Karpas-422 (cell line): ENCODE measurements around a stretch of chr2.

GRCh38 chr2:47003958-47004709 is 63.1 kb downstream of the TTC7A start:
- PRO-cap, result no peak
- RAMPAGE, long total RNA, result no peak

DNA sequence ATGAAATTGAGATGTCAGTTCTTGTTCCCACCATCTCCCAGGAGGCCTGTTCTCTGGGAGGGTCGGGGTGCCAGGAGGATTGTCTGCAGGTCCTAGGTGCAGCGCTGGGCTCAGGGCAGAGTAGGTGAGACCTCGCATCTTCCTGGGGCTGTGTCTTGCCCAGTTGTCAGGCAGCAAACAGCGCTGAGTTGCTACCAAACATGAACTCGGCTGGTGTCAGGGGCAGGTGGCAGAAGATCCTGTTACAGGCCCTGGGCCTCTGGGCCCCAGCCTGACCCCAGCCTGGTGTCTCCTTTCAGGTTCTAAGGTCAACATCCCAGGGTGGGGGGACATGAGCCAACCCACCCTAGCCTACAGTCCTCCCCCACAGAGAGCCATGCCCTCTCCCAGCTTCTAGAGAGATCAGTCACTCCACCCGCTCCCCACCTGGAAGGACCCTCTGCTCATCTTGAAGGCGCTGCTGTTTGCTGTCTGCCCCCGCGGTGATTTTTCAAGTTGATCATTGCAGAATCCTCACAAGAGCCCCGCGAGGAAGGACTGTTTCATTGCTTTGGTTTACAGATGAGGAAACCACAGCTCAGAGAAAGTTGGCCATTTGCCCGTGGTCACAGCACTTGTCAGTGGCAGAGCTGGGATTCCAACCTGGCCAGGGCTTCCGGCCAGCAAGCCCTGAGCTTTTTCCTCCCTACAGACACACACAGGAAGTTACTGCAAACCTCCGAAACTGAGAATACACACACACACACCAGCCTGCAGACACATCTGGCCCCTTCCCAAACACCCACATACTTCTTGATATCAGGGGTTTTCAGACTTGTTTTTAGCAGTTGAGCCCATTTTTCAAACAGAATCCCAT is 83.9 kb downstream of the STPG4 start:
- PRO-cap, result no peak
- RAMPAGE, long total RNA, result no peak

DNA sequence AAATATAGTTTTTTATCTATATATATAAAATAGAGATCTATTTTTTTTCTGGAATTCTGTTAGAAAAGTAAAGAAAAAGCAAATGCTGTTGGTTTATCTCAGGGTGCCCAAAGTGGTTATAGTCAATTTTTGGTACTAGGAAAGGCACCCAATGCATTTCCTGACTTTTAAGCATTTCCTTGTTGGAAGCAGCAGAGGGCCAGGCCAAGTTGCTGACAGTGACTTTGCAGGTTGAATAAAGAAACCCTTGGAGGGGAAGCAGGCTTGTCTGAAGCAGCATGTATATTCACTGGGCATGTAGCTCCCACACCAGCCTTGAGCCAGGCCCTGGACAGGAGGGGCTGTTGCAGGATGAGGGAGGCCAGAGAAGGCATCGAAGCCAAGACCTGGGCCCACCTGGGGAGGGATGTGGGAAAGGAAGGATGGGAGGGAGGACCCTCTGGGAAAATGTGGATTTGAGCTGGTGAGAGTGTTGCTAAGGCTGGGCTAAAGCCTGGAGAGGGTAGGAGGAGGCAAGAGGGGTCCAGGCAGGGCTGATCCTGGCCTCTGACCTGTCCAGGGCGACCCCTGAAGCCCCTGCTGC is 79.7 kb downstream of the STPG4 start:
- PRO-cap, result no peak
- RAMPAGE, long total RNA, result no peak

DNA sequence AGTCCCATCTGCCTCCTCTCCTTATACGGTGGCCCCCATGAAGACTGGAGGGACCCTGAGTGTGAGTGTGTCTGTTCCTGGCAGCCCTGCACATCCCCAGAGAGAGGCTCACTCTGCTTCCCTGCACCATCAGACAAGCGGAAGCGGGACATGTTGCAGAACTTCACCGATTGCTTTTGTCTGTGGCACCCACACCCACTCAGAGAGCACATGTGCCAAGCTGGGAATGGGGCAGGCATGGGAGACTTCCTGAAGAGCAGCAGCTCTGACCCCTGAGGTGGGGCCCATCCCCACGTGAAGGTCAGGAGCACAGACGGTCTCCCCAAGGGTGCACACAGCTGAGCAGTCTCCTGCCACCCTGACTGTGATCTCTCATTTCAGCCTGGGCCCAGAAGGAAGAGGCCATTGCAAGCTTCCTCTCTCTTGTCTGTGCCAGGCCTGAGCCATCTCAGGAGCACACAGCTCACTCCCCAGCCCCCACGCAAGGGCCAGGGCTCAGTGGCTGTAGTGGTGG is 75.4 kb downstream of the STPG4 start:
- PRO-cap, result no peak
- RAMPAGE, long total RNA, result no peak

DNA sequence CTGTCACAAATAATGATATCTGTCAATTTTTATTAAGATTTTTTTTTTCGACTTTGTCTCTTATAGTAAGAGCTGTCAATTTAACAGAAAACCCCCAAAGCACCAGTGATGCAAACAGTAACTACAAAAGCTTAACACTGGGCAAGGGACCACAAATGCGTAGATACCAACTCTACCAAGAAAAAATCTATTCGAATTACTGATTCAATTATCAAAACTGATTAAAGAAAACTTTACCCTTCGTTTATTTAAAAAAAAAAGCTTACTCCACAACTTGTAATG is 1.9 kb downstream of the CALM2 start:
- PRO-cap, result no peak
- RAMPAGE, long total RNA, result no peak

DNA sequence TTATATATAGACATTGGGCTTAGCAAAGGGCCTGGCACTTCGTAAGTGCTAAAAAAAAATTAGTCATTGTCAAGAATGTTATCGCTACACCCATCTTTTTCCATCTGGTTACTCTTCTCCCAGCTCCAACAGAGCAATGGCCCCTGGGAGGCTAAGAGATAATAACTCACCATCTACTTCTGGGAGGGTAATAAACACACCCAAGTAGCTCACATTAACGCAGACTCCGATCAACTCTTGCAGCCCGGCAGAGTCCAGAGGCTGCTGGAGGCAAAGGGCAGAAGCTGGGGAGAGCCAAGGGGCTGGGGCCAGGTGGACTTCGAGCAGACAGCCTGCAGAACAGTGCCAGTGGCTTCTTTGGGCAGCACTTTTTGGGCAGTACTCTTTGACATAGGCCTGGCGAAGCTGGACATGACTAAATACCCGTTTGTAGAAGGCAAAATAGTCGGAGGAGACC is 42.8 kb upstream of the CALM2 start:
- PRO-cap, result no peak
- RAMPAGE, long total RNA, result no peak

- PRO-cap, result no peak
- RAMPAGE, long total RNA, result no peak
These were observed 94.8 kb upstream of the EPCAM start for GRCh38 chr2:47274311-47274790.

DNA sequence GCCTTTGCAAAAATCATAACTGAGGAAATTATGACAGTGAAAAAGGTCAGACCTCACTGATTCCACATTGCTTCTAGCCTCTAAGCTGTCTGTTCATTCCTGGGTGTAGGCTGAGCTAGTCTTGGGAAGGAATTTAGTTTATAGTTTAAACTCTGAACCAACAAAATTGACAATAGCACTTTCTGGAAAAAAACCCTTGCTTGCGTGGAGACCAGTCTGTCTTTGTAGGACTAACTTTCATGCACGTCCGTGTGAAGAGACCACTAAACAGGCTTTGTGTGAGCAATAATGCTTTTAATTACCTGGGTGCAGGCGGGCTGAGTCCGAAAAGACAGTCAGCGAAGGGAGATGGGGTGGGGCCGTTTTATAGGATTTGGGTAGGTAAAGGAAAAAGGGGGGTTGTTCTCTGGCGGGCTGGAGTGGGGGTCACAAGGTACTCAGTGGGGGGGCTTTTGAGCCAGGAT is 84.9 kb upstream of the MSH6 start:
- PRO-cap, result no peak
- RAMPAGE, long total RNA, result no peak

DNA sequence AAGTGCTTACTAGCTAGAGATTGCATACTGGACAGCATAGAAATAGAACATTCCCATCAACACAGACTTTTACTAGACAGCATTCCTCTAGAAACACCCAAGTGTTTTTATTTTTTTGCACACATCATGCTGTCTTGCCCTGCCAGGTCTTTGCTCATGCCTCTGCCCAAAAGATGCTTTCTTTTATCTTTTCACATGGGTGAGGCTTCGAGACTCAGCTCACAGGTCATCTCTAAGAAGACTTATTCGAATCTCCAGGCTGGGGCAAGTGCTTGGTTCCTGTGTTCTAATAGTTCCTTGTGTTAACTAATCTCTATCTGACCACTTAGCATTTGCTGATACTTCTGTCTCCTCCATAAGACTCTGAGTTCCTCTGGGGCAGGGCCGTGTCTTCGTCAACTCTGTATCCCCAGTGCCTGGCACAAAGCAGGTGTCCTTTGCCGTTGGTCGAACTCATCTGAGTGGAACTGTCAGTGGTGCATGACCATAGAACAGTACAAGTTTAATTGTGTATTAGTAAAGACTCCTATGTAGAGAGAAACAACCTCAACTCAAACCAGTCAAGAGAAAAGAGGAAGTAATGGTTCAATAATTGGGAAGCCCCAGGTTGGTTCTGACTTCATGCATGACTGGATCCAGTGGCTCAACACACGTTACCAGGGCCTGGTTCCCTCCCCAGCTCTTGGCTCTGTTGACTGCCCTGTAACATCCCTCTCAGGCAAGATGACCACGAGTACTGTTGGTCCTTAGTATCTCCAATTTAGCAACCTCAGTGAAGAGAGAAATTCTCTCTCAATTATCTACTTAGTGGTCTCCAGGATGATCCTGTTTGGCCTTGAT is 58.8 kb upstream of the MSH6 start:
- PRO-cap, result bidirectional peak, plus-strand start at position 616 of the sequence, minus-strand start at position 375 of the sequence
- RAMPAGE, long total RNA, result no peak

GRCh38 chr2:47811336-47812395 is 28.7 kb downstream of the MSH6 start:
- PRO-cap, result no peak
- RAMPAGE, long total RNA, result no peak

DNA sequence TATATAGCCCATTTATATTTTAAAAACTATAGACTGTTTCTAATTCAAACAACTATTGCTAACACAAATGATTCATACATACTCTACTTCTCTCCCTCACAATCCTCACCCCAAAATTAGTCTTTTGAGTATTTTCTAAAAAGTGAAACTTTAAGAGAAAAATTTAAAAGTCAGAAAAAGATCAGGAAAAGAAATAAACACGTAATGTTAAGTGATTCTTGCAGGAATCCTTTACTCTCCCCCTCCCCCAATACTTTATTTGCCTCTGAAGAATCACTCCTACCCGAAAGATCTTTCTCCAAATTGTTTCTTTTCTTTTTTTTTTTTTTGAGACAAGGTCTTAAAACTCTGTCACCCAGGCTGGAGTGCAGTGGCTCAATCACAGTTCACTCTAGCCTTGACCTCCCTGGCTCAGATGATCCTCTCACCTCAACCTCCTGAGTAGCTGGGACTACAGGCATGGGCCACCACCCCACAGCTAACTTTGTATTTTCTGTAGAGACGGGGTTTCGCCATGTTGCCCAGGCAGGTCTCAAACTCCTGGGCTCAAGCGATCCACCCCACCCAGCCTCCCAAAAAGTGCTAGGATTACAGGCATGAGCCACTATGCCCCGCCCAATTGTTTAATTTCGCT is 10.2 kb downstream of the FBXO11 start:
- PRO-cap, result no peak
- RAMPAGE, long total RNA, result no peak

DNA sequence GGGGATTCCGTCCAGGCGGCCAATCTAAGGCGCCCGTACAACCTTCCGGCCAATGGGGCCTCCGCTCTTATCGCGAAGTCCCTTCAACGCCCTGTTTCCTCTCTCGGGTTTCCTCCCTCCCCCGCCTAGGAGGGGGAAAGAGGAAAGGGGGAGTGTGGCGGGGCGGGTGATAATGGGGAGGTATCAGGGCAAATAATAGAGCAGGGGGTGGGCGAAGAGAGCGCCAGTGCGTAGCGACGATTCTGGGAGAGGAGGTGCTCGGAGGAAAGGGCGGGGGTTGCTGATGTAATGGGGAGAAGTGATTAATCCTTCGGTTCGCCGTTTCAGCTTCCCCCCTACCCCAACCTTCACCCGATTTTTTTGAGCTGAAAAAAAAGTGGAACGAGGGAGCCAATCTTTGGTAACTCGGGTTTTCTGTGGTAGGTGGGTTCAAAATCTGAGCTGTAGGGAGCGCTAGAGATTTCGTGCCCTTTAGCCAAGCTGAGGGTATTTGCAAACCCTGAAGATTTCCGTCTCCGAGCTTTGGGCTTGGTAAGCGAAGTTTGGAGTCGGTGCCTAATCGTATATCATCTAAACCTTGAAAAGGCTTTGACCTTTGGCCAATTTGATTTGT is 401 bp upstream of the FBXO11 start:
- PRO-cap, result bidirectional peak, plus-strand start at position 226 of the sequence, minus-strand start outside the sequence; bidirectional peak, plus-strand start at position 539 of the sequence, minus-strand start at position 362 of the sequence
- RAMPAGE, long total RNA, result no peak

DNA sequence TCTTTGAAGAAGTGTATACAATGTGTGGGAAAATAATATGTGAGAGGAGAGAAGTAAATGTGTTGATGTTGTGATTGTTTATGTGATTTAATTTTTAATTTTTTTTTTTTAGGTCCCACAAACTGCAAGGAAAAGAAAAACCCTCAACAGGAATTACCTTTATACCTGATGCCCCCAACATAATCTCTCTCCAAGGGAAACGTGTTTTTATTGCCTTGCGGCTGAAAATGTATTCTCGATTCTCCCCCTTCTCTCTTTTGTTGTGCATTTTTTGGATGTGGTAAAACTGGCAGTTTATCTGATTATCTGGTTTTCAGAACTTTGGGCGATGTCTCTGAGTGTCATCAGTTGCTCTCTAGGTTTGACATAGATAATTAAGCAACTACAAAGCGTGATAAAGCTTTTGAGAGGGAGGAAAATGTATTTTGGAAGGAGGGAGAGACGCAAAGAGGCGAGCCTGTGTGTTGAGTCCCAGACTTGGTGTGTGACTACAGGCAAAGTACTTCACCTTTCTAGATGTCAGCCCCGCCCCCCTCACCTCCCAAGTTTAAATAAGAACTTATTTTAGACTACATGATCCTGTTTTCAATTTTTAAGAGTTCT is 1.0 kb upstream of the FBXO11 start:
- PRO-cap, result no peak
- RAMPAGE, long total RNA, result no peak

DNA sequence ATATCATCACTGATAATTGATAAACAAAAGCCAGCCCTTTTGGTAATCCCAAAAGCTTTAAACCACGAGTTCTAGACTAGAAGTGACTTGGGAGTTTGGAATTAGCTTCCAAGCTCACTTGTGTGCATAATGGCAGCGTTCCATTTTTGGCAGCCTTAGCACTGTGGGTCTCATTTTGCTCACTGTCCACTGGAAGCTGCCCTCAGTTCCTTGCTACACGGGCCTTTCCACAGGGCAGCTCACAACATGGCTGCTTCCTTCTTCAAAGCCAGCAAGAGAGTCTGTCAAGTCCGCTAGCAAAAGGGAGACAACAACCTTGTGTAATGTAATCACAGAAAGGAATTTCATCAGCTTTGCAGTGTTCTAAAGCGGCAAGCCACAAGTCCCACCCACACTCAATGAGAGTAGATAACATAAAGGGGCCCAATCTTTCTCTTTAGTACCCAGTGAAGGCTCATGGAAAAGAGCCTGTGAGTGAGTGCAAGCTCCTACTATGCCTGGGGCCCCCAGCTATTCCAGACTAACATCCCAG is 168.6 kb upstream of the FOXN2 start:
- PRO-cap, result no peak
- RAMPAGE, long total RNA, result no peak

- PRO-cap, result no peak
- RAMPAGE, long total RNA, result no peak
These were observed 25.6 kb upstream of the PPP1R21 start for GRCh38 chr2:48414568-48415826.

GRCh38 chr2:48508253-48508879 is 21.6 kb upstream of the STON1 start:
- PRO-cap, result no peak
- RAMPAGE, long total RNA, result no peak

DNA sequence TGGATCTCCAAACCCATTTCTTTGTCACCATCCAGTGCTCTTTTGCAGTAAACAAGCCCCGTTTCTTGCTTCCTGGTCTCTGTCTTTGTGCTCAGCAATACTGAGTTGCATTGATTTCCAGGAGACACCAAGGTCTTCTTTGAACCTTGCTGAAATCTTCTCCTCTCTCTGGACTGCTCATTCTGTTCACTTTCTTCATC is 139.6 kb upstream of the NRXN1 start:
- PRO-cap, result no peak
- RAMPAGE, long total RNA, result no peak

DNA sequence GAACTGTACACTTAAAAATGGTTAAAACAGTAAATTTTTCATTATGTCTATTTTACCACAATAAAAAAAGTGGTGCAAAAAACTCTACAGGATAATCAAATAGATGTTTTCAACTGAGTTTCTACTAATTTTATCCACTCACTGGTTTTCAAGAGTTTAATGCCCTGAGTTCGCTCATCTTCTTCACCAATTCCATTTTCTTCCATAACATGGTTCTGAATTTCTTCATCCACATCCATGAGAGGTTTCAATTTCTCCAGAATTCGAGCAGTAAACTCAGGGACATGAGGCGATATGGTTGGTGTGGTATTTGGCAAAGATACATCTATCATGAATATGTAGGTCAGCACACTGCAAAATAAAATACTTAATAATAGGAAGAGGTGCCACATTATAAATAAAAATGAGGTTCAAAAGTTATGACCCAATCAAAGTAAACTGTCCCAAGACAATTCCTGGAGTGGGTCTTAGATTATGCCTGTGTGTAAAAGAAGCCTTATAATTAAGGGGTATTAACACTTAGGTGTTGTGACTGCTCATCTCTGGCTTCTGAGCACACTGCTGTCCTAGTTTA is 27.4 kb upstream of the GPR75 start:
- PRO-cap, result no peak
- RAMPAGE, long total RNA, result no peak

GRCh38 chr2:53897715-53898562 is 38.2 kb upstream of the GPR75 start:
- PRO-cap, result no peak
- RAMPAGE, long total RNA, result no peak

- PRO-cap, result no peak
- RAMPAGE, long total RNA, result no peak
These were observed 1.4 kb downstream of the SPTBN1 start for GRCh38 chr2:54457365-54458189.